Gallbladder (tissue), 1 donor: ENCODE results near the gene ADAMTS14.

GRCh38 chr10:69684026-69685209, 54.4 kb downstream of the FAM241B start:
- PRO-cap = unidirectional peak, plus-strand start at chr10:69684537

- PRO-cap = no peak
Measured at GRCh38 chr10:69728436-69728677, 73.3 kb upstream of the COL13A1 start.

- PRO-cap = no peak
Measured at GRCh38 chr10:69901573-69902118, 99.9 kb downstream of the COL13A1 start.

GRCh38 chr10:70093303-70093886, 39.2 kb downstream of the AIFM2 start:
- PRO-cap = no peak

- PRO-cap = unidirectional peak, plus-strand start at chr10:70131081
Measured at GRCh38 chr10:70130791-70131569, 1.6 kb downstream of the AIFM2 start.

- PRO-cap = no peak
Measured at GRCh38 chr10:70272051-70272673, 11.6 kb downstream of the NPFFR1 start.

- PRO-cap = no peak
Measured at GRCh38 chr10:70296396-70297013, 12.7 kb upstream of the NPFFR1 start.

DNA sequence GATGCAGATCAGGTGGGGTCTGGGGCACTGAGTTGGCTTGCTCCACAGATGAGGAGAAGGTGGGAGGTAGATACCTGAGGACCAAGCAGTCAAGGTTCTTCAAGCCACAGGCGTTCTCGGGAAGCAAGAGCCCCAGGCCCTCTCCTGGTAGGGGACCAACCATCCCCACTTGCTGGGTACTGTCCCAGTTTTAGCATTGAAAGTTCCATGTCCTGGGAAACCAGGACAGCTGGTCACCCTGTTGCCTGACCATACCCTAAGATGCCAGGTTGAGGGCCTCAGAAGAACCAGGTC, 16.2 kb upstream of the NPFFR1 start:
- PRO-cap = no peak

GRCh38 chr10:70324404-70325052, 40.7 kb upstream of the NPFFR1 start:
- PRO-cap = no peak

DNA sequence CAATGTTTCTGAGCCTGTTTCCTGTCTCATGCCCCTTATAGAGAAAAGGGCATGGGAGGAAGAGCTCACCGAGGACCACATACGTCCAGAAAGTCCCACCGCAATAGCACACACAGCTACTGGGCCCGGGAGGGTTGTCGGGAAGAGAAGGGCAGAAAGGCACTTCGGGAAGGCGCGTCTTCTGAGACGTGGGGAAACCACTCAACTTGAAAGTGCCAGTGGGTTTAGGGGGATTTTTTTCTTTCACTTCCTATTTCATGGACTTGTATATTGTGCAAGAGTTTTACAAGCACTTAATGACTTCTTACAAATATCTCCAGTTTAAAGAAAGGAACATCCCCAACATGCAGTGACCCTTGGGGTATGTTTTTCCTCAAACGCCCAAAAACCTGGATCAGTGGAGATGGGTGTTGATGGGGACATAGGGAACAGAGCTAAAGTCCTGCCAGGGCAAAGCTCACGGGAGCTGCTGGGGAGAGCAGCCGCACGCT, 27.0 kb downstream of the LRRC20 start:
- PRO-cap = no peak

- PRO-cap = no peak
Measured at GRCh38 chr10:70409553-70410214, 5.7 kb downstream of the EIF4EBP2 start.

DNA sequence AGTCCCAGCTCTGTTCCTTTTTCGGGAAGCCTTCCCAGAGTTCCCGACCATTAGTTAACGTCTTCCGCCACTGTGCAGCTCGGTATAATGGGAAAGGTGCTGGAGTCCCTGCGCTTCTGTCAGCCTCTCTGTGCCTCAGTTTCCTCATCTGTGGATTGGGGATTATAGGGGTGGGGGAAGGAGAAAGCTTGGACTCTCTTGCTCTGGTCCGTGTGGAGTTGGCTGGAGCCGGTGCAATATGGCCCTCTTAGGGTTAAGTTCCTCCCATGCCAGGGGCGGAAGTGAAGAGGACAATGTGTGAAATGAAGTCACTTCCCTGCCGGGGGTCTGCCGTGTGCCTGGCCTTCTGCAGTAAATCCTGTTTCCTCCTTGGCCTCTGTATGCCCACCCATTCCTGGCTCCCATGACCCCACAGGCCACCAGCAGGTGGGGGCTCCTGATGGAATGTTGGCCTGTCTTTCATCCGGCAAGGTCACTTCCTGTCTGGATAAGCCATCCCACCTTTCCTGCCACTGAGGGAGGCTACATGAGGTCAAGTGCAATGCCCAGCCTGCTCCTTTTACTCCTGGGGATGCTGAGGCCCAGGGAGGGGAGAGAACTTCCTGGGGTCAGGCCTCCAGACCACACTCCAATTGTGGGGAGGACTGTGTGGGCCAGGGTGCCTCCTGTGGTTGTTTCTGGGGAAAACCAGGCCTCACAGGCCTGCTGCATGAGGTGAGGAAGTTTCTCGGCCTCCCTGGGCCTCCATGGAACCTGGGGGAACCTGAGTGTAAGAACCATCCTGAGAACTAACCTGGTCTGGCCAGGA, 22.2 kb downstream of the PALD1 start:
- PRO-cap = no peak

GRCh38 chr10:70596823-70597341, 5.7 kb downstream of the PRF1 start:
- PRO-cap = no peak

DNA sequence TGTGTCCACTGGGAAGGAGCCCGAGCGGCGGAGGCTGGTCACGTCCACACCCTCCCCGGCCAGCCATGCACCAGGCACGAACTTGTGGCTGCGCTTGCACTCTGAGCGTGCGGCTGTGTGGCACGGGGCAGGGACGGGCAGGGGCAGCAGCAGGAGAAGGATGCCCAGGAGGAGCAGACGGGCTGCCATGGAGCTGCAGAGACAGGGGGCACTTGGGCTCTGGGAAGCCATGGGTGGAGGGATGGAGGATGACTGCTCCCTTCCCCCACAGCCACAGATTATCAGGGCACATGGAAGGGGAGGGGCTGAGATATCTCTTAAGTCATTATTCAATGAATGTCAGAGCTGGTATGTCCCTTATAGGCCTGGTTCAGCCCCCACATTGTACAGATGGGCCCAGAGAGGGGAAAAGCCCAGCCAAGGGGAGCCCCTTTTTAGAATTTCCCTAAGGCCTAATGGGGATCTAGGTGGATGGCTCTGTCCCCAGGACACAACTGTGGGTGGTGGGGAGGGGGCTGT, 1.8 kb downstream of the PRF1 start:
- PRO-cap = no peak

DNA sequence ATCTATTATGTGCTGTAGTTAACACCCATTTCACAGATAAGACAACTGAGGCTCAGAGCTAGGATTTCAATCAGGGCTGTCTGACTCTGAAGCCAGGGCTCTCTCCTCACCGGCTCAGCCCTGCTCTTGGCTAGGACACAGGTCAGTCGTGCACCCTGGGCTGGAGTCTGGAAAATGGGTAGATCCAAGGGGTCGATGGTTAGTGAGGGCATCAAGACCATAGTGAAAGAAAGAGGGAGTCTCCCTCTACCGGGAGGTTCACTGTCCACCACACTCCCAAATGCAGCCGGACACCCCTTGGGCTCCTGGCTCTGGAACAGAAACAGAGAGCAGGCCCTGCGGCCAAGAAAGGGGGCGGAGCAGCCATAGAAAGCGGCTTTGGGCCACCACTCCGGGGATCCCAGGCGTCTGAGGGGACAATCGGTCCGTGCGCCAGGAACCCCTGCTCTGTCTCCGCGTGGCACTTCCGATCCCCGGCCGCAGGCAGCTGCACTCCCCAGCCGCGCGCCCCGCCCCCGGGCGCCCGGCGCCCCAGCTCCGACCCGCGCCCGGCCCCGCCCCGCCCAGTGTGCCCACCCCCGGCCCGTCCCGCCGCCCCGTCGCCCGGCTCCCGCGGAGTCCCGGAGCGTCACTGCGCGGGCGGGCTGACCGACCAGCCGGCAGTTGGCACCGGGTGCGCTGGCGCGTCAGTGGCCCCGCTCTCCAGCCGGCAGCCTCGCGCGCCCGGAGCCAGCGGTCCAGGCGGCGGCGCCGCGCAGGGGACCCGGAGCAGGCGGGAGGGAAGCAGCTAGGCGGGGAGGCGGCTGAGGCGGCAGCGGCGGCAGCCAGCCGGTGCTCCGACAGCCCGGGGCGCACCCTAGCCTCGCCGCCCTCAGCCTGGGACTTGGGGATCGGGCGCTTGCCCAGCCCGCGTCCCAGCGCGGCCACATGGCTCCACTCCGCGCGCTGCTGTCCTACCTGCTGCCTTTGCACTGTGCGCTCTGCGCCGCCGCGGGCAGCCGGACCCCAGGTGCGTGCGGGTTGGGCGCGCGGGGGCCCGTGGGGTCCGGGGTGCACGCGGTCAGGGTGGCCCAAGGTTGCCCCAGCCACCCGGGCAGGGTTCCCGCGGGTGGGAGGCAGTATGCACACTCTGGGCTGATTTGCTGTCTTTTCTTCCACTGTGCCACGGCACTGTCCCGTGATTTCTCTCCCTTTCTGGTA, at the start of gene ADAMTS14:
Gene ADAMTS14, plus strand, starts transcription at position 631 of the 1,200 bp plus-strand sequence.
- PRO-cap = no peak

- PRO-cap = no peak
Measured at GRCh38 chr10:70886449-70886996, 1.8 kb downstream of the PCBD1 start.

DNA sequence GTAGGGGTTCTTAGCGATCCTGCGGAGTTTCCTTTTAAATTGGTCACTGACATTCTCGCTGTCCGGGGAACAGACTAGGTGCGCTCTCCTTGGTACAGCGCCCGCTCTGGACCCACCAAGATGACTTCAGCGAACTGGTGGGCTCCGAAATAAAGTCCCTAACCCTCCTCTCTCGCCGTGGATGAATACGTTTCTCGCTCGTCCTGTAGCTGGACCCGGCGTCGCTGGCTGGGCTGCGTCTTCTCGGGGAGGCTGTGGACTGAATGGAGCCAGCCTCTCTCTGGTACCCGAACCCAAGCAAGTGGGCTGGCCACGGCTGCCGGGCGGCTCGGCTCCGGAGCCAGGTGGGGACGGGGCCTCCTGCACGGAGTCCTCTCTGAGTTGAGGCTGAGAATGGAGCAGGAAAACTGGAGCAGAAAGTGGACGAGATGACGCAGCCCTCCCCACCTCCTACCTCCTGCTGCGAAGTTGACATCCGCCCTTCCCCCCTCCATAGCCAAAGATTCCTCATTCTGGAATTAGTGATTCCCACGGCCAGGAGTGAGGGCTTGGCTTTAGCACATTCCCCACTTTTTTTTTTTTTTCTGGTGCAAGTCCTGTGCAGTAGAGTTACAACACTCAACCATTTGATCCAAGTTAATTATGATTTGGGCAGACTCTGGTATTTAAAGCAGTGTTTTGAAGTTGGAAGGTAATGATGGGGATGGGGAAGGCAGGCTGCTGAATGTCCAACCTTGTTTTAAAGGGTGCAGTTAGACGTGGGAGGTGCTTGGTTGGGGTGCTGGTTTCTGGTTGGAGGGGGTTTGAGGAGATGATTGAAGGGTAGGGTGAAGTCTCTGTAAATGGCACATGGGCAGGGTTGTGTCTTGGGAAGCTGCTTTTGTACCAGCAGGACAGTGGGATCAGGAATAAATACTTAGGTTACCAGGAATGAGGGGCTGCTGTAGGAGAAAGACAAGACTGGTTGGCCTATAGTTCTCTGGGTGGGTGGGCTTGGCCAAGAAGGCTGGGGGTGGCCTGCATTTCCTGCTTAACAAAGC, 1.7 kb downstream of the UNC5B start:
- PRO-cap = bidirectional peak, plus-strand start at position 510 of the sequence, minus-strand start at position 383 of the sequence

DNA sequence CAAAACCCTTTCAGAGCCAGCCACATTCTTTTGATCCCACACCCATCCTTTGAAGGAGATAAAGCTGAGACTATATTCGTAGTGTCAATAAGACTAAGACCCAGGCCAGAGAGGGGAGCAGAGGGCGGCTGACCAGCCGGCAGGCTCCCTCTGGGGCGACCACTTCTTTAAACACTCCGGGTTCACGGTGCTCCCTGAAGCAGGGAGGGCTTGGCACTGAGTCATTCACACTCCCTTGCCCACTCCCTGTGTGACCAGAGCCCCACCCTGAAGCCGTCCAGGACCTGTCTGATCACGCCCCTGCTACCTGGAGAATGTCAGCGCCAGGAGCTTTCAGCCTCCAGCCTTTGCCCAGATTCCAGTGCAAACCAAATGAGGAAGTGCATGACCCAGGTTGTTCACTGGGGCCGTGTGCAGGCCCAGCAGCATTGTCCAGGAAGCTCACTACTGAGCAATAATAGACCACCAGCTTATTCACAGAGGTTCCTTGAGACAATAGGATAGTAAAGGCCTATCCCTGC, 34.4 kb downstream of the UNC5B start:
- PRO-cap = bidirectional peak, plus-strand start at position 343 of the sequence, minus-strand start at position 159 of the sequence

GRCh38 chr10:71261909-71262474, 49.6 kb downstream of the UNC5B start:
- PRO-cap = no peak

DNA sequence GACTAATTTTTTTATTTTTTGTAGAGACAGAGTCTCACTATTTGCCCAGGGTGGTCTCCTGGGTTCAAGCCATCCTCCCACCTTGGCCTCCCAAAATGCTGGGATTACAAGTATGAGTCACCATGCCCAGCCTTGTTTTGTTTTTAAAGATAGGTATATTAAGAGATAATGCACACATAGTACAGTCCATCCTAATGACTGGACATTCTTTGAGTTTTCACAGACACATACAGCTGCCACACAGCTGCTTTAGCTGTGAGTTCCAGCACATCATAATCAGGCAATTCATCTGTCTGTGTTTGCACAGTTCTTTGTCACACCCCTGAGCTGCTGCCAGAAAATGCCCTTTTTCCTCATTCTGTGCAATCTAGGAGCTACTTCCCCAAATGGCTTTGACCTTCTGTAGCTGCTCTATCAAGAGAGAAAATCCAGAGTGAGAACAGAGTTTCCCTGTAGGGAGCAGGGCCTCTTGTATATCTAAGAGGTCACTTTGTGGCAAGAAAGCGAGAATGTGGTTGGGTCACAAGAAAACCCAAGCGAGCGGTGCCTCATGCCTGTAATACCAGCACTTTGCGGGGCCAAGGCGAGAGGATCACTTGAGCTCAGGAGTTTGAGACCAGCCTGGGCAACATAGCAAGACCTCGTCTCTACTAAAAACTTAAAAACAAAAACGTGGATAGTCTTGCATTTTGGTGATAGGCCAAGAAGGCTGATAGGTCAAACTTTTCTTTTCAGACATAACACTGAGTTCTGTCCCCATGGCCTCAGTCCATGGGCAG, 24.3 kb downstream of the SLC29A3 start:
- PRO-cap = no peak